Jejunum (tissue), 1 donor: ENCODE results near the genes HTR3D, EEF1AKMT4 and ECE2.

DNA sequence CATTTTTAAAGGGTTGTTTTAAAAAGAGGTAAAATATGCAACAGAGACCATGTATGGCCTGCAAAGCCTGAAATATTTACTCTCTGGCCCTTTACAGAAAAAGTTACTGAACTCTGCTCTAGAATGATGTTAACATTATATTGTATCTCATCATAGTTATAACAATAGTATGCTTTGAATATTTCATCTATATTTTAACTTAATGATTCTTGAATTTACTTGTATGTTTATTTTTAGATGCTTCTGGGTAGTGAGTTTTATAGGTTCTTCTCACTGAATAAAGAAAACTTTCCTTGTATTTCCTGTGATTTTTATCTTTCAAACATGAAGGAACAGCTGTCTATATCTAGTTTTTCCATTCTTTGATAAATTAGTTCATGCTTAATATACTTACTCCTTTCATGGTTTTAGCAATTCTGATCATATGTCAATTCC is 74.6 kb downstream of the ATP11B start:
- PRO-cap, result no peak

DNA sequence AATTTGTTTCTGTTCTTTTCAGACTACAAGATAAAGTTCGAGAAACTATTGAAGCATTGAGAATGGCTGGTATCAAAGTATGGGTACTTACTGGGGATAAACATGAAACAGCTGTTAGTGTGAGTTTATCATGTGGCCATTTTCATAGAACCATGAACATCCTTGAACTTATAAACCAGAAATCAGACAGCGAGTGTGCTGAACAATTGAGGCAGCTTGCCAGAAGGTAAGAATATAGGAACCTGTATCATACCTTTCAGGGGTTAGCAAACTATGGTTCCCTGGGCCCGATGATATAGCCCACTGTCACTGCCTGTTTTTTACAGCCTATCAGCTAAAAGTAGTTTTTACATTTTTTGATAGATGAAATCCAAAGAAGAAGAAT is 80.5 kb downstream of the ATP11B start:
- PRO-cap, result no peak

- PRO-cap, result no peak
These were observed 65.9 kb downstream of the DCUN1D1 start for GRCh38 chr3:182914307-182915033.

DNA sequence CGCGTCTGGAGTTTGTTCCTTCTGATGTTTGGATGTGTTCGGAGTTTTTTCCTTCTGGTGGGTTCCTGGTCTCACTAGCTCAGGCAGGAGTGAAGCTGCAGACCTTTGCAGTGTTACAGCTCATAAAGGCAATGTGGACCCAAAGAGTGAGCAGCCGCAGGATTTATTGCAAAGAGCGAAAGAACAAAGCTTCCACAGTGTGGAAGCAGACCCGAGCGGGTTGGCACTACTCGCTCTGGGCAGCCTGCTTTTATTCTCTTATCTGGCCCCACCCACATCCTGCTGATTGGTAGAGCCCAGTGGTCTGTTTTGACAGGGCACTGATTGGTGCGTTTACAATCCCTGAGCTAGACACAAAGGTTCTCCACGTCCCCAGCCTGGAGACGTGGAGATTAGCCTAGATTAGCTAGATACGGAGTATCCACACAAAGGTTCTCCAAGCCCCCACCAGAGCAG is 3.8 kb upstream of the MCCC1 start:
- PRO-cap, result no peak

- PRO-cap, result no peak
These were observed 31.3 kb downstream of the LAMP3 start for GRCh38 chr3:183131321-183131529.

- PRO-cap, result no peak
These were observed 41.0 kb upstream of the B3GNT5 start for GRCh38 chr3:183212024-183212460.

DNA sequence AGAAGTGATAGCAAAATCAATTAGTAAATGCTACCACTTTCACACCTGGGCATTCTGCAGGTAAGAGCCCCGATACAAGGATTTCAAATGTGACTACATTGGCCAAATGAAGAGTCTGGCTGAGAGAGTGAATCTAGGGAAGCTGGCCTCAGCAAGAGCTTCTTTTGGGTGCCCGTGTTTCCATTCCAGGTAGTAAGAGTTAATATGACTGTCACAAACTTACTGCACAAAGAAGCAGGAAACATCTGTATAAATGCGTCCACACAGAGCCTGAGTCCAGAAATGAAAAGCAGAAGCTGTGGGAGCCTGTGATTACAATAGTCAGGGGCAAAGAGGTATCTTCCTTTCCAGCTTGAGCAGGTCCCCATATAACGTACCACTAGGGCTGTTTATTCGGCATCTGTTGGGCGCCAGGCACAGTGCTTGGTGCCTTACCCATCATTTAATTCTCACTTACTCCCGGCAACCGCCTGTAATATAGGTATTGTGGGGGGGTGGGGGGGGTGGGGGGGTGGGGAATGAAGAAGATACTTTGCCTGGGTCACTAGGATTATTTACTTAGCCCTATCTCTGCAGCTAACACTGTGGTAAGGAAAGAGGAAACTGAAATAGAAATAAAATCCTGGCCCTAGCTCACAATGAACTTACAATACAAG is 40.5 kb upstream of the B3GNT5 start:
- PRO-cap, result unidirectional peak, plus-strand start at position 399 of the sequence

- PRO-cap, result no peak
These were observed 6.9 kb downstream of the B3GNT5 start for GRCh38 chr3:183259586-183260628.

DNA sequence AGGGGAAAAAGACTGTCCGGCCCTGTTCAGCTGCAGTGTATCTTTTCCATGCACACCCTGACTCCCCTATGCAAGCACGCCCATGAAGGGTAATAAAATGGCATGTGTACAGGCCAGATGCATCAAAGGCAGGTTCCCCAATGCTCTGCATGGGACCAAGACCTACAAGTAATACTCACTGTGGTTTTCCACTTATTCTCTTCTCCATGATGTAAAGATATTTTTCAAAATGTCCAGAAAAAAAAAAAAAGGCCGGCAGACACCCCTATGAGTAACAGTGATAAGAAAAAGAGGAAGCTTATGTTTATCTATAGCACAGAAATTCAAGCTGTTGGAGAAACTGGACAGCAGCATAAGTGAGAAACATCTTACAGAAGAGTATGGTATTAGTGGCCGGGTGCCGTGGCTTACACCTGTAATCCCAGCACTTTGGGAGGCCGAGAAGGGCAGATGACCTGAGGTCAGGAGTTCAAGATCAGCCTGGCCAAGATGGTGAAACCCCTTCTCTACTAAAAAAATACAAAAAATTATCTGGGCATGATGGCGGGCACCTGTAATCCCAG is 70.7 kb downstream of the MCF2L2 start:
- PRO-cap, result no peak

- PRO-cap, result no peak
These were observed 14.7 kb downstream of the KLHL6 start for GRCh38 chr3:183540821-183541116.

DNA sequence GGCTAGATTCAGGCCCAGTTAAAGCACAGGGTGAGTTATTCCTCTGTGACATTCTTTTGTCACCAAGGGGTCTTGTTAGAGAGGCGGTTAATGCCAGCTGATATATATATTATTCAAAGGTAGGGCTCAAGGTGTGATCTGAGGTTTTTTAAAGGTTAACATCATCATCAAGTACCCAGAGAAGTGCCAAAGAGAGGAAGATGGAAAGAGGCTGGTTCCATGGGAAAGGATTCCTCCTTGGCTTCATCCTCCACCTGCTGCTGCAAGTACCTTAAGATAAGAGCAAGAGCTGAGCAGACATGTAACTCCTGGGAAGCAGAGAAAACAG is at the start of gene HTR3D:
TSS of gene HTR3D (plus strand) at position 201 of the 328 bp plus-strand sequence.
- PRO-cap, result no peak

GRCh38 chr3:184166329-184167050 is 8.2 kb upstream of the AP2M1 start:
- PRO-cap, result no peak

- PRO-cap, result no peak
These were observed 6.9 kb upstream of the AP2M1 start for GRCh38 chr3:184167391-184168466.

GRCh38 chr3:184169953-184170597 is 4.6 kb upstream of the AP2M1 start:
- PRO-cap, result no peak

DNA sequence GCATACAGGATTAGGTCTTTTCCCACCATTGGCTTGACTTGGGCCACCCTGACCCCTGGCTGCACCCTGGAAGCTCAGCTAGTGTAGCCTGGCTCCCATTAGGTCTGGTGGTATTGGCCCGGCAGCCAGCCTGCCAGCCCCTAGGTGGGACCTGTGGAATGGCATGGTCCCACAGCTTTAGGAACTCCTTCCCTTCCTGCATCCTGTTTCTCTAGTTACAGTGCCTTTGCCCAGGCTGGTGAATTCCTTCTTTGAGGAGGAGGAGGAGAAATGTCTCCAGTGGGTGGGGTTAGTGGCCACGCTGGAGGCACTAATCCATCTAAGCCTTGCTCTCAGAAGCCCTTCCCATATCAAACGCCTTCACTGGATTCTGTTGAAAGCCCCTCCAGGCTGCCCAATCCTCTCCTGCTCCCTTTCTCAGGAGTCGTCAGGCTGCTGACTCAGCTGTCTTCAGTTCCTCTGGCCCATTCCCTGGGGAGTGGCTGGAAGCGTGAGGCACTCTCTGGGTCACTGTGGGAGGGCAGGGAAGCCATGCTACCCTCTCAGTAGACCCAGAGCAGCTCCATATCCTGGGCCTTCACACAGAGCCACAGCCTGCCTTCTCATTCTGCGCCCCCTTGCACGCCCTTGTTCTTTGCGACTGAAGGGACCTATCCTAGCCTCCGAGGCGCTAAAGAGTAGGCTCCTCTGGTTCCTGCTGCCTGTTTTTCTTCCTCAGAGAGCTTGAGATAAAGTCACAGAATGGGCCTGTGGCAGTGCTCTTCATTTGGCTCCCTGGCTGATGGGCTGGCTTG is 2.7 kb downstream of the AP2M1 start:
- PRO-cap, result no peak

DNA sequence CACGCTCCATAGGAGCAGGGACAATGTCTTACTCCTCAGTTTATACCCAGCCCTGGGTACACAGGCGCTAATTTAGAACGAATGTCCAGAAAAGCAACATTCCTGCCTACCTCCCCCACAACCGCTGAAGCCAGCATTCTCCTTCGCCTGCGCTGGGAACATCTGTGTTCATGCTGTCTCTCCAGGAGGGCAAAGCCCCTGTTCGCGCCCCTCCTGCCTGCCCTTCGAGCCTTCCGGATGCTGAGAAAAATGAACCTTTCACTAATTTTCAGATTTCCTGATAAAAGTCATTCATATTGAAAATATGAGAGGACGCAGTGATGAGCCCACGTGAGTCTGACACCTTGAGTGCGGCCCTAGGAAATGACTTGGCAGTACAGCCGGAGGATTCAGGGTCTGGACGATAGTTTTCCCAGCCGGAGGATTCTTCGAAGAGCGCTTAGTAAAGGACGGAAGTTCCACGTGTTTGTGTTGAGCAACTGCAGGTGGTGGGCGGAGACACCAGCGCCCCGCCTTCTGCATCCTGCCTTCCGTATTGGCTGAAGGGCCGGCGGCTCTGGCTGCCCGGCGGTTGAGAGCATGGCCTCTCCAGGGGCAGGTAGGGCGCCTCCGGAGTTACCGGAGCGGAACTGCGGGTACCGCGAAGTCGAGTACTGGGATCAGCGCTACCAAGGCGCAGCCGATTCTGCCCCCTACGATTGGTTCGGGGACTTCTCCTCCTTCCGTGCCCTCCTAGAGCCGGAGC is at the start of gene EEF1AKMT4:
TSS of gene EEF1AKMT4 (plus strand) at position 557 of the 745 bp plus-strand sequence.
- PRO-cap, result bidirectional peak, plus-strand start at position 570 of the sequence, minus-strand start at position 437 of the sequence

DNA sequence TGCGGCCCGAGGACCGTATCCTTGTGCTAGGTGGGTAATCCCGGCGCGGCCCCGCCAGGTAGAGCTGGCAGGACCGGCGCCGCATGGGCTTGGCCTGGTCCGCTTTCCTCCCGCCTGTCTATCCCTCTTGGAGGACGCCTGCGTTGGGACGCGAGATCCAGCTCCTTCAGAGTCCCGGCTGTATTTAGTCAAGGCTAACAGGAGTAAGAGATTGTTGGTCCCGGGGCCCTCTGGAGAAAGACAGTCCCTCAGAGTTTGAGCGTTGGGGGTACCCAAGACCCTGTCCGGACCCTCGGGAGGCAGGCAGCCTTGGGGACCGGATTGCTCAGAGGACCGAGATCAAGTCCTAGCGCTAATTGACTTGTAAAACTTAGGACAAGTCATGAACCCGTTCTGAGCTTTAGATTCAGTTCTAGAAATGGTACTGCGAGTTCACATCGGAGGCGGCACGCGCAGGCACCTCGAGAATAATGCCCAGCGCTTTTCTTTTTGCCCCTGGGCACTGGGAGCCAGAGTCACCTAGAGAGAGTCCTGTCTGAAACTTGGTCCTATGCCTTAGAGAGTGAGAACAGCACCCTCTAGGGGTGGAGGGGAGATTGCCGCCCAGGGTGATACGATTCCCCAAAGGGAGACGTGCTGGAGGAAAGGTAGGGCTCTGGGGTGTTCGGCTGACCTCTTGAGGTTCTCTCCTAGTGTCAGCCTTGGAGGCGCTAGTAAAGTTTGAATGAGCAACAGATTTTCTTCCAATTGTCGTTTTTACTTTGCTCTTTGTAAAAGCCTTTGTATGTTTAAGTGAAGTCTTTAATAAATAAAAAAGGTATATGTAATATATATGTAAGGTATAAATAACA is 614 bp downstream of the EEF1AKMT4 start:
- PRO-cap, result no peak

- PRO-cap, result no peak
These were observed at the start of gene ECE2 for GRCh38 chr3:184275776-184276443. TSS of gene ECE2 (plus strand) at chr3:184276022.

DNA sequence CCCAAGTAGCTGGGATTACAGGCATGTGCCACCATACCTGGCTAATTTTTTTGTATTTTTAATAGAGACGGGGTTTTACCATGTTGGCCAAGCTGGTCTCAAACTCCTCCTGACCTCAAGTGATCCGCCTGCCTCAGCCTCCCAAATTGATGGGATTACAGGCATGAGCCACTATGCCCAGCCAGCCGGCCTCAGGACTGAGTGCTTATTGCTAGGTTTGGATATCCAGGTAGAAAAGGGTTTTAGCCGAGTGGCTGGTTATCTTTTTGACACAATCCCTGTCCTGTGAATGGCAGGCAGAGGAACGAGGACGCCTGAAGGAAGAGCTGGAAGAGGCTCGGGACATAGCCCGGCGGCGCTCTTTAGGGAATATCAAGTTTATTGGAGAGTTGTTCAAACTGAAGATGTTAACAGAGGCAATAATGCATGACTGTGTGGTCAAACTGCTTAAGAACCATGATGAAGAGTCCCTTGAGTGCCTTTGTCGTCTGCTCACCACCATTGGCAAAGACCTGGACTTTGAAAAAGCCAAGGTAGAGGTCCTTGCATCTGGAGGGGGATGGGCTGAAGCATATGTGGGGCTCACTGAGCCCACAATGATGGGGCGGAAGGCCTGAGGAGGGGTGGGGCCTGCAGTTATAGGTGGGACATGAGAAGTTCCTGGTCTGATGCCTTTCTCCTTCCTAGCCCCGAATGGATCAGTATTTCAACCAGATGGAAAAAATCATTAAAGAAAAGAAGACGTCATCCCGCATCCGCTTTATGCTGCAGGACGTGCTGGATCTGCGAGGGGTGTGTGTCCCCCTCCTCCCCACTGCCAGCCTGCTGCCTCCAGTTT is 10.4 kb downstream of the EIF4G1 start:
- PRO-cap, result no peak

DNA sequence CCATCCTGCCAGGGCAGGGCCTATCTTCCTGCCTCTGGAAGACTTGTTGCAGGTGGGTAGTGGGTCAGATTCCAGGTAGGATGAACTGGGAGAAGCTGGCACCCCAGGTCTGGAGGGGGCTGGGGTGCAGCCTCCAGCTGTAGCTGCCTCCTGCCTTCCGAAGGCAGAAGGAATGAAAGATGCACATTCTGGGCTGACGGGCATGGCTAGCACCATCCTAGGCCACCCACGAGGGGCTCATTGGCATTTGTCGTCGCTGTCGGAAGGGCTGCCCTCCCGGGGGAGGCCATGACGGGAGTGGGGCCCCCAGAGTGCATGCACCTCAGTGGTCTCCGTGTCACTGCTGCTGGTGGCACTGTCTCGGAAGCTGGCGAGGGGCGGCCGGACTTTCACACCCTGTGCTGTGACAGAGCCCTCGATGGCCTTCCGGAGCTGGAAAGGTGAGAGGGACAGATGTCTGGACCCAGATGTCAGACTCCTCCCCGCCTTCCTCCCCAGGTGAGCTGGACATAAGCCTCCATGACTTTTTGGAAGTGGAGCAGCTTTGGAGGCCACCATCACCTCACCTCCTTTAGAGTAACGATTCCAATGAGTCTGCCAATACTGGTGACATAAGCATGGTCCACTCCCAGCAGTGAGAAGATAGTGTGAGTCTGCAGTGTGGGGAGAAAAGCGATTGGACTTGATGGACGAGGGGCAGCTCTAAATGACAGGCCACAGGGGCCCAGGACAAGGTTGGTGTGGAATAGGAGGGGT is 9.1 kb downstream of the FAM131A start:
- PRO-cap, result no peak